ENCODE data around the genes OGDHL and MBL2.

- PRO-cap, 4 experiments, result no peak in any of the 4 experiments
- RAMPAGE, long total RNA, 2 experiments, result no peak in any of the 2 experiments
These were observed 80.7 kb downstream of the ARHGAP22 start for GRCh38 chr10:48524006-48524687.

DNA sequence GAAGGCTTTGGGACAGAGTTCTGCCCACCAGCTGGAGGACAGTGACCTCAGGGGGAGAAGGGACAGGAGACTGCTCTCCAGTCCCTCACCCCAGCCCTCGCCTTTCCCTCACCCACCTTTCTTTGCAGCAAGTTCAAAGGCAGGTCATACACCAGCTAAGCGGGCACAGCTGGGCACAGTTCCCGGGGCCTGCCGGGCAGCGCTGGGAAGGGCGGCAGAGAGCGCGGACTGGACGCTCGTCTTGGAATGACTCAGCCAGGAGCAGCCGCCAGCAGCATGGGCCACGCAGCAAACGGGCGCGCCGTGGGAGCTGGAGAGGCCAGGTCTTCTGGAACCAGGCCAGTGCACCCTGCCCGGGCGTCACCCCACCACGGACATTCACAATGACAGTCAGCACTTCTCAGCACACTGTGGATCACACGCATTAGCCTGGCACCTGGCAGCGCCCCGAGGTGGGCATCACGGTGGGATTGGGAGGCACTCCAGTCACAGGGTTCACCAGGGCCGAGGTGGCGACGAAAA is 29.2 kb upstream of the WDFY4 start:
- PRO-cap, 4 experiments, result peak in 3 of 4 experiments; most common plus-strand start position 258 of the sequence (in 2); most common minus-strand start position 248 of the sequence (in 3)
- RAMPAGE, long total RNA, 2 experiments, result no peak in any of the 2 experiments

- PRO-cap, 4 experiments, result no peak in any of the 4 experiments
- RAMPAGE, long total RNA, 2 experiments, result no peak in any of the 2 experiments
These were observed 12.6 kb upstream of the WDFY4 start for GRCh38 chr10:48671862-48672756.

DNA sequence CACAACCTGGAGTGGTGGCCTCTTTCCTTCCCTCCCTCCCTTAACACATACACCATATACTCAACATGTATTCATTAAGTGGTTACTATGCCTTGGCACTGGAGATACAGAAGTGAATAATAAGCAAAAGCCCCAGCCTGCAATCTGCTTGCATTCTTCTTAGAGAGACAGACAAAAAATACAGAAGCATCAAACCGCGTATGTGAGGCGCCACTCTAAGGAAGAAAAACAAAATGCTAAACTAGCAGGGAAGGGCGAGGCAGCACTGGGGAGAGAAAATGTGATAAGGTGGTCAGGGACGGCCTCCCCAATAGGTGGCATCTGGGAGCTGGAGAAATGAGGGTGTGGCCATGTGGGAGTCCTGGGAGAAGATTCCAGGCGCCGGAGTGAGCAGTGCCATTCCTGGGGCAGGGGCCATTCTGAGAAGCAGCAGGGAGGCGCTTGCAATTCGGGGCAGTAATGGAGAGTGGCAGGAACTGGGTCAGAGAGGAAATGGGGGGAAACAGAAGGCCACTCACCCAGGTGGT is 61.6 kb upstream of the LRRC18 start:
- PRO-cap, 4 experiments, result no peak in any of the 4 experiments
- RAMPAGE, long total RNA, 2 experiments, result no peak in any of the 2 experiments

GRCh38 chr10:49186338-49187758 is 1.3 kb downstream of the TMEM273 start:
- PRO-cap, 4 experiments, result no peak in any of the 4 experiments
- RAMPAGE, long total RNA, 2 experiments, result no peak in any of the 2 experiments

GRCh38 chr10:49254107-49254647 is 44.8 kb upstream of the C10orf71 start:
- PRO-cap, 4 experiments, result peak in 2 of 4 experiments; most common minus-strand start chr10:49254363 (in 2)
- RAMPAGE, long total RNA, 2 experiments, result no peak in any of the 2 experiments

GRCh38 chr10:49539396-49540249 is 702 bp upstream of the ERCC6 start:
- PRO-cap, 4 experiments, result no peak in any of the 4 experiments
- RAMPAGE, long total RNA, 2 experiments, result no peak in any of the 2 experiments

DNA sequence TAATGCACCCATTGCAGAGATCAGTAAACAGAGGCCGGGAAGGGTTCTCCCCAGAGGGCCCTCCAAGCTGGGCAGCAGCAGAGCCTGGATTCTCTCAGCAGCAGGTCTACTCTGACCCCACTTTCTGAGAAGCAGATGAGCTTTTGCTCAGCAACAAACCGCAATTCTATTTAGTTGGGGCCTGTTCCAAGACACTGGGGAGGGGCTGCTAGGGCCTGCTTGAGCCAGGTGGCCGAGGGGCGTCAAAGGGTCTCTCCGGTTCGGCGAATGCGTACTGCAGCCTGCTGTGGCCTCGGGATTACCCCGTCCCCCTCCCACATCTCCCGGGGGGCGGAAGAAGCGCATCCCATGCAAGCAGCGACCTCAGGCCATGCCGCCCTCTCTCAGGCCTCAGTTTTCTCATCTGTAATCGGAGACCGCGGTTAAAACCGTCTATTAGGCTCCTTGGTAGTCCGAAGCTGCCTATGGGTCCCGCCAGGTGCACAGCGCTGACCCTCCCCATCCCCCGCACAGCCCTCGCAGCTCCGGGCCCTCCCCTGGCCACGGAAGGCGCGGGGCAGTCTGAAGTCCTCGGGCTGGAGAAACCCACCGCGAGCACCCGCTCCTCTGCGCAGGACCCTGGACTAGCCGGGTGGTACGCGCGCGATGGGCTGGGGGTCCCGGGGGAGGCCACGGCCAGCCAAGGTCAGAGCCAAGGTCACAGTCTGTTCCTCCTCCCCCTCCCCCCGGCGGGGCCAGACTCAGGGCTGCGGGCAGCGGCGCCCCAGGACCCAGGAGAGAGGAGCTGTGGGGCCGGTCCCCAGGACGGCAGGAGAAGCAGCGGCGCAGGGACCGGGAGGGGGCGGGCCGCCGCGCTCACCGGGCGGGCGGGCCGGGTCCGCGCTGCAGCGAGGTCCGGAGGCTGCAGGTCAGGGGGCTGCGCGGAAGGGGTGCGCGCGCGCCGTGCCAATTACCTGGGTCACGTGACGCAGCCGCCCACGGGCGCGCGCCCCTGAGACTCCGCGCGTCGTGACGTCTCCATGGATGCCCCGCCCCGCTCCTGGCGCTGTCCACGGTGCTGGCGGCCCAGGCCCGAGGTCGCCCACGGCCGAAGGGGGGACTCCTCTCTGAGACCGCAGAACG is at the start of gene OGDHL:
Gene OGDHL, minus strand, starts transcription at position 944 of the 1,122 bp plus-strand sequence.
- PRO-cap, 4 experiments, result peak in 4 of 4 experiments; most common plus-strand start position 564 of the sequence (in 3); most common minus-strand start position 918 of the sequence (in 4)
- RAMPAGE, long total RNA, 2 experiments, result start-site peak on the minus strand in 2 of 2 experiments, centred at positions 918 to 926 of the sequence, 224 to 227 reads per replicate

DNA sequence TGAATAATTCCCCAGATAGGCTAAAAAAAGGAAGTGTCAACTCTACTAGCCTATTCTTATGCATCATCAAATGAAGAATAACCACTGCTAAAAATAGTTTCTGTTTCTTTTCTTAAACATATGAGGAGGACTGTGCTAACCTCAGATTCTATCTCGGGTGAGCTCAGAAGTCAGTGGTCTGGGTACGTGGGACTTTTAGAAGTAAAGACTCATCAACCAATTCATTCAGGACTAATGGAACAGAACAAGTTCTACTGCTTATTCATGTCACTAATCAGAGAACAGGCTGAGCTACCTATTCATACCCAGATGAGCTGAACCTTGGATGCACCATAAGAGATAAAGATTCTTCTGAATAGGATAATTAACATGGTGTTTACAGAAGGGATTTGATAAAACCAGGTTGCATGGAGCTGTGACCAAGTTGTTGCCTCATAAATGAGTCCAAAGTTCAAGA is 9.5 kb upstream of the ASAH2 start:
- PRO-cap, 4 experiments, result no peak in any of the 4 experiments
- RAMPAGE, long total RNA, 2 experiments, result no peak in any of the 2 experiments

DNA sequence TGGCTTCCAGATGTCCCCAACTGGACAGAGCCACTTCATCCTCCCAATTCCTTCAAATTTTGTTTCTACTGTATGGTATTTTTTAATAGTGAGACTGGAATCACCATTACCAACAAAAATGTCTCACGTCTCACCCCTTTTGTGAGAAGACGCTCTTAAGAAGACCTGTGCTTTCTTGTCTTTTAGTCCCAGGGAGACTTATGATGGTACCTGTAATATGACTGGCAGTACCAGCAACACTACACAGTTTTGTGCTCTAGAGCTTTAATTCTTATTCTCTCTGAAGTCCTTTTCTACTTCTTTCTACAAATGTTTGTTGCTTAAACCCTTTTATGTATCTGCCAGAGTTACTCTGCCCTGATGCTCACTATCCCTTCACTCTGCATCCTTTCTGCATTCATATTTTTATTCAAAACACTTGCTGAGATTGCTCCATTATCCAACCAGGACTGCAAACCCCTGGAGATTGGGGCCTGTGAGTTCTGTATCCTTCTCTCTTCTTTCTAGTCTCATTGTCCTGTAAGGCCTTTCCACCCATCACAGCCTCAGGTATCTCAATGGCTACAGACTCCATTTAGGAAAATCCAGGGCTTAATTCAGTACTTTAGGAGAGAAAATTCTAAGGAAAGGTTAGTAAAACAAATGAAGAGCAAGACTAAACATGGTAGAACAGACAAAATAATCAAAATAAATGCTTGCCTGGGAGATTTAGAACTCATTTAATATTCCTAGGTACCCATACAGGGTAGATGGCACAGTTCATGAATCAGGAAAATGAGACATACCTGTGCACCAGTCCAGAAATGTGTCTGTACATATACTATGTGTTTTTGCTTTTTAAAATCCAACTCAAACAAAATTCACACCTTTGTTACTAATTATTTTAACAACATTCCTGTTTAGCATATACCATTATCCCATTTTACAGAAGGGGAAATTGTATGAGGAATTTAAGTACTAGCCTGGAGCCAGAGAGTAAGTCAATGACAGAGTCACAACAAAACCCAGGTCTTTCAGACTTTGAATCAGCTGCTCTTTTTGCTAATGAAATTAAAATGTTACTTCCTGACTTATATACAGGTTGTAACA is 82.1 kb upstream of the ASAH2 start:
- PRO-cap, 4 experiments, result no peak in any of the 4 experiments
- RAMPAGE, long total RNA, 2 experiments, result no peak in any of the 2 experiments

DNA sequence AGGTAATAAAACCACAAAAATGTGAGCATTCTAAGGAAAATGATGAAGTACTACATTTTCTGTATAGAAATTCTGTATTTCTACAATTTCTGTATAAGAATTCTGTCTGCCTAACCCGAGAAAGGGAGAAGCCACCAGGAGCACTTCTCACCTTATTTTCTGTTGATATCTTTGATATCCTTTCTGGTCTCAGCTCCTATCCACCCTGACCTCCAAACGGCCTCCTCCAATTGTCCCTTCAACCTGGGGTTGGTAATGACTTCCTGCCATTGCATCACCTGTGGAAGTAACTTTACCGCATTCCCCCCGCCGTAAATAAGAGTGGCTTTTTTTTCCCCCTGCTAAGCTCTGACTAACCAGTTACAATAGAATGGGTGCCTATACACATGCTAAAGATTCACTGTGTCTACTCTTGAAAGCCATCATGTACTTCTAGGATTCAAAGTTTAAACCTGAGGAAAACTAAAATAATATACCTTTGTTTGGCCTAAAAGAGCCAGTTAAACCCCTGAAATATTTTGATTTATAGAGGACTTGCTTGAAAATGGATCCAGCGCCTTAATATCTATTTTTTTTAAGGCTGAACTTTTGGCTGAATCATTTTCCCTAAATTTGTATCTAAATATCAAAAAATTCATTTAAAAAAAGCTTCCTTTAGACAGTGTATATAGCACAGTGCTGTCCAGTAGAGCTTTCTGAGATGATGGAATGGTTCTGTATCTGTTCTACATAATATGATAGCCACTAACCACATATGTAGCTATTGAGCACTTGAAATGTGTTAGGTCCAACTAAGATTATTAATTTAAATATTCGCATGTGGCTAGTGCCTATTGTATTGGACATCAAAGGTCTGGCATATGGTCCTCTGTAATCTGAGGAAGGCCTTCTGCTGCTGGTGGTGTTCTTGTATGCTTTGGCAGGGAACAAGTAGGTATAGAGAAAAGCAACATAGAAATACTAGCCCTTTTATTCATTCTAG is 156.3 kb upstream of the ASAH2 start:
- PRO-cap, 4 experiments, result no peak in any of the 4 experiments
- RAMPAGE, long total RNA, 2 experiments, result no peak in any of the 2 experiments

DNA sequence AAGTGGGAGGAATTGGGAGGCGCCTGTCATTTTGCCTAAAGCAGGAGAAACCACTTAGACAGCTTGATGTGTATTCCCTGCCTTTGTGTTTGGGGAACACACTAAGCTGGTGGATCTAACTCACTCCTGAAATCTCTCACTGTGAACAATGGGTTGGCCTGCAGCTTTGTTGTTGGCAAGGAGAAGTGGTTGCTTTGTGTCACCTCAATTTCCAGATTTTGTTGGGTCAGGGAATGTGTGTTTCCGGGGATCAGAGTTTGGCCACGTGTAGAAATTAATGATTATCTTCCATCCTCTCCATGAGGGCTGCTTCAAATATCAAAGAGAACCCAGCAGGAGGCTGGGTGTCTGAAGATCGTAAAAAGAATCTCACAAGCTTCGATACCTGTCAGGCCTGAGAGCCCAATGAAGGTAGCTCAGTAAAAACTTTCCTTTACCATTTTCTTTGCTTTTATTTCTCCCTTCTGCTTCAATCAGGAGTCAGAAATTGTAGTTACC is 27.8 kb downstream of the A1CF start:
- PRO-cap, 4 experiments, result peak in 3 of 4 experiments; most common plus-strand start position 324 of the sequence (in 2); most common minus-strand start position 88 of the sequence (in 1)
- RAMPAGE, long total RNA, 2 experiments, result start-site peak on the plus strand in 1 of 2 experiments, centred at position 327 of the sequence, 18 reads per replicate

DNA sequence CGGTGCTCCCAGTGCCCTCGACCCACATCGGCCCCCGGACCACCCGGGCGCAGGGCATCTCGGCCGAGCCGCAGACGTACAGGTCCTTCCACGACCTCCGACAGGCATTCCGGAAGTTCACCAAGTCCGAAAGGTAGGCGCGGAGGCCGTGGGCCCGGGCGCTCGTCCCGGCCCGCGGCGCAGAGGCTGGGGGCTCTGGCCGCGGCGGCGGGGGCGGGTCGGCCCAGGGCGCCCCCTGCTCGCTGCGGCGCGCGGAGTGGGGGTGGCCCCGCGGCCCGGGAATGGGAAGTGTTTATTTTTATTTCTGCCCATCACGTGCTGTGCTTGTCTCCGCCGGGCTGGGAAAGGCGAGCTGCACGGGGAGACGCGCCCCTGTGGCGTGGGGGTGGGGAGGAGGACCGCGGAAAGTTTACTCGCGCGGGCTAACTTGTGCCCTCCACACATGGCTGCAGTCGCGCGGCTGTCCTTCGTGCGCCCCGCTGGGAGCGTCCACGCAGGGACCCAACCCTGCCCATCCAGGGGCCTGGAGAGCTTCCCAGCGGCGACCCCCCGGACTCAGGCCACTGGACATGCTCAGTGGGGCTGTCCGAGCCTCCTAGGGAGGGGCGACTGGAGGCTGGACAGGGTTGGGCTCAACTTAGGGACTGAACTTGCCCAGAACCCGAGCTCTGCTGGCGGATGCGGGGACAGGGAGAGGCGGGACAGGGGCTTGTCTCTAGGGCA is 82.6 kb upstream of the PRKG1 start:
- PRO-cap, 4 experiments, result peak in 4 of 4 experiments; most common plus-strand start position 362 of the sequence (in 2); most common minus-strand start position 109 of the sequence (in 1)
- RAMPAGE, long total RNA, 2 experiments, result no peak in any of the 2 experiments

DNA sequence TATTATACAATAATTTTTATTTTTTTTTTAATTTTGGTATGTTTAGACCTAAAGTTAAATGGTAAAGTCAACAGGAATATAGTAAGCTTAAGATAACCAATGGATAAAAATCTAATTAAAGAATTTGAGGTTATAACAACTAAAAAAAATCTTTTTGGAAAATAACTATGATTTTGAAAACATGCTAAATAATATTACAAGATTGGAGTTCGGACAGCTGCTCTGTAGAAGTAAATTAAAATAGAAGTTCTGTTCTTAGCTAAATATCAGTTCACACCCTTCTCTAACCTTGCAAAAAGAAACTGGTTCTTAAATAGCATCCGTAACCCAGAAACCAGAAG is 164.6 kb downstream of the PRKG1 start:
- PRO-cap, 4 experiments, result no peak in any of the 4 experiments
- RAMPAGE, long total RNA, 2 experiments, result no peak in any of the 2 experiments

- PRO-cap, 4 experiments, result no peak in any of the 4 experiments
- RAMPAGE, long total RNA, 2 experiments, result no peak in any of the 2 experiments
These were observed 293.8 kb downstream of the CSTF2T start for GRCh38 chr10:51405497-51406174.

DNA sequence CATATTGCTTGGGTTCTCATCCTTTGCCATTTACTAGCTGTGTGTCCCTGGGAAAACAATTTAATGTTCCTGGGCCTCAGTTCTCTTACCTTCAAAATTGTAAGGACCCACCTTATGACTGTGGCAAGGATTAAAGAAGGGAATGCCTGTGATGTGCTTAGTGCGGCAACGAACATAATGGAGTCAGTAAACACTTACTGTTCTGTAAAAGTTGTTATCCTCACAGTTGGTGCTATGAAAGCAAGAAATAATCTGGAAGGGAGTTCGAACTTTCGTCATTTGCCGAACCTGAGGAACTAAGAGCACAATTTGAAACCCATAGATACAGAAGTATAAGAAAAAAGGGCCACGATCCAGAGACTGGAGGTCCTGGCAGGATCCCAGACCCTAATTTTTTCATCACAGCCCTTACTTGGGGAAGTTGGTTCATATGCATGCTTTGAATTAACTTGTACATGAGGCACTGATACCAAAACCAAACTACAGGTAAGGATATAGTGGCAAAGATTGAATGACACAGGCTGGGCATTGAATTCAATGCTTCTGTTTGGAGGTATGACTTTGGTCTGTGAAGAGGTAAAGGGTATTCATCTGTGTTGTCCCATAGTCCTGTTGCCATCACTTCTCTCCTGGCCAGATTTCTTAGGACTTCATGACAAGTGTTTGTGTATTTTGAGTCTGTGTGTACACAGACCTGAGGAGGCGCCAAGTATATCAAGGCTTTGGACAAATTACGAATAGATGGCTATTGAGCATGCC is 221.8 kb downstream of the CSTF2T start:
- PRO-cap, 4 experiments, result no peak in any of the 4 experiments
- RAMPAGE, long total RNA, 2 experiments, result no peak in any of the 2 experiments

DNA sequence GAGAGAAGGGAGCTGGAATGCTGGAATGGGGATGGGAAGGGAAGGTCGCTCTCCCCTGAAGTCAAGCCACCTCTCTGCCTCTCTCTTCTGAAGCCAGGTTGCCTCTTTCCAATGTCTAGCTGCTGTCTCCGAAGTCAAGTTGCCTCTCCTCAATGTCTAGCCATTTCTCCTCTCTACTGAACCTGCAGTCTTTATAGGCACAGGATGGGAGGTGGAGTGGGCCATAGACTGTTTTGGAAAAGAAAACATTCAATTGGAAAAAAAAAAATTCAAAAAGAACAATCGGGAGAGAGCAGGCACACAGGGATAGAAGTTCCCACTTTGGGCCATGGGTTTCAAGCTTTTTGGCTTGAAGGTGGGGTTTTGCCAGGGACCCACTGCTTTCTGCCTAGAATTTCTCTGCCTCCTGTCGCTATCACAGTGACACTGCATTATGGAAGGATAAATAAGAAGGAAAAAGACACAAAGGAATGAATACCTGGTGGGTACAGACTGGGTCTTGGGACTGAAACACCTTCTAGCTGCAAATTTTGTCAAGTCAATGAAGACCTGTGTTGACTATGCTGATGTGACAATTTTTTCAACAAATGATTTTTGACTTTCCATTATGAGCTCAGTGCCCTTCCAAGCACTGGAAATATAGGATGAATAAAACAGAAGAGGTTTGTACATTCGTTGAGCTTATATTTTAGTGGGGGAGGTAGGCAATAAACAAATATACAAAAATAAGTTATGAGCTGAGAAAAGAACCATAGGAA is 183.0 kb downstream of the CSTF2T start:
- PRO-cap, 4 experiments, result no peak in any of the 4 experiments
- RAMPAGE, long total RNA, 2 experiments, result no peak in any of the 2 experiments

DNA sequence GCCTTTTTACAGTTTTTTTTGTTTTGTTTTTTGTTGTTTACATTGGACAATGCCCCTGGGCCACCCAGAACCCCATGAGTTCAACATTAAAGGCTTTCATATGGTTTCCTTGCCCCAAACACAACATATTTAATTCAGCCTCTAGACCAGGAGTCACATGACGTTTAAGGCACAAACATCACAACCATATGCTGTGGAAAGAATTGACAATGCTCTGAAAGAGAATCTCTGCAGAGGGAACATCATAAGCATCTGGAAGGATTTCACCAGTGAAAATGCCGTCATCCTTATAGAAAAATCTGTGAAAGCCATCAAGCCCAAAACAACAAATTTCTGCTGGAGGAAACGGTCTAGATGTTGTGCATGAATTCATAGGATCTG is 211.9 kb upstream of the DKK1 start:
- PRO-cap, 4 experiments, result no peak in any of the 4 experiments
- RAMPAGE, long total RNA, 2 experiments, result no peak in any of the 2 experiments

- PRO-cap, 4 experiments, result peak in 1 of 4 experiments; most common minus-strand start chr10:52314033 (in 1)
- RAMPAGE, long total RNA, 2 experiments, result no peak in any of the 2 experiments
These were observed 333 bp upstream of the DKK1 start for GRCh38 chr10:52313707-52314188.

DNA sequence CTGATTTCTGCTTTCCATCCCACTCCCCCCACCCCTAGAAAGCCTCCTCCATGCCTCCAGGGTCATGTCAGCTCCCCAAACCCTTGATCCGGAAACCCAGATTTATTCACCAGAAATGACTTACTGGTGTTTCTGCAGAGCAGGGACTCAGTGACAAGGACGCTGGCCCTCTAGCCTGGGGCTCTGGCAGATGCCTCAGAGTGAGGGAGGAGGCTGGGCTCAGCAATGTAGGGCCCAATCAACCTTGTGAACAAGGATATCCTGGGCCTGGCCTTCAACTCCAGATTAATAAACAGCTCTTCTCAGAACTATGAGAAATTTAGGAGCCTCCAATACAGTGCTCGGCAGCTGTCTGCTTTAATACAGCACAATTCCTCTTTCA is at the start of gene MBL2:
Gene MBL2, minus strand, starts transcription at position 172 of the 382 bp plus-strand sequence.
- PRO-cap, 4 experiments, result peak in 4 of 4 experiments; most common plus-strand start position 313 of the sequence (in 2); most common minus-strand start position 164 of the sequence (in 3)
- RAMPAGE, long total RNA, 2 experiments, result start-site peak on the minus strand in 2 of 2 experiments, centred at positions 169 to 176 of the sequence, 435 to 489 reads per replicate